A549 (cell line): ENCODE results near the gene F10.

DNA sequence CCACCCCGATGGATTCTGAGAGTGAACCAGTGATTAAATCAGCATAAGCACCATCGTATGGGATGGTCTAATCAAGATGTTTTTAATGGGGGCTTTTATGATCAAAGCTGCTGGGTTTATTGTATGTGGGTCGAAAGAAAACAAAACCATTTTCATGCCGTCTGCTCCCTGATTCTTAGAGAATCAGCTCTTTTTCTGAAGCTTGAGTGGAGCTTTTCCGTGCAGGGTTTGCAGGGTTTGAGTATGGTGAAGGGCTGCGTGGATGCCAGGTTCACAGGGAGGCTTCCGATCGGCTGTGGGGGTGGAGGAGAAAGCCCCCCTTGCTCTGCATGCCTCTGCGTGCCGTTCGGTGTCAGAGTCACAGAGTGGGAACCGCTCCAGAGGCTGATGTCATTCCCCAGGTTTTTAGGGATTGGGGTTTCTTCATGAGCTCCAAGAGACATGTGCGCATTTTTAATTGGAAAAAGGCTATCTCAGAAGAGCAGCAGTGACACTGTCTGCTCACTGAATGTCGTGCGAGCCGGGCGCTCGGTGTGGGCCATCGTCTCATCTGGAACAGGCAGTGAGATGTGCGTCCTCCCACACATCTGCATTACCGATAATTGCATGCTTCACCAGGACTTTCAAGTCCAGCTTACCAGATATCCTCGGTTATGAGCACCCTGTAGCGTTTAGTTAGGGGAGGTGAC lies 1.5 kb downstream of the MCF2L start:
- PRO-cap: no peak
CAGE:
- cytosol, long polyA plus RNA: no peak
- long polyA plus RNA: no peak
- nucleus, long polyA plus RNA: no peak

- PRO-cap: no peak
CAGE:
- cytosol, long polyA plus RNA: no peak
- long polyA plus RNA: no peak
- nucleus, long polyA plus RNA: no peak
These were observed 14.5 kb downstream of the MCF2L start for GRCh38 chr13:112983332-112984111.

DNA sequence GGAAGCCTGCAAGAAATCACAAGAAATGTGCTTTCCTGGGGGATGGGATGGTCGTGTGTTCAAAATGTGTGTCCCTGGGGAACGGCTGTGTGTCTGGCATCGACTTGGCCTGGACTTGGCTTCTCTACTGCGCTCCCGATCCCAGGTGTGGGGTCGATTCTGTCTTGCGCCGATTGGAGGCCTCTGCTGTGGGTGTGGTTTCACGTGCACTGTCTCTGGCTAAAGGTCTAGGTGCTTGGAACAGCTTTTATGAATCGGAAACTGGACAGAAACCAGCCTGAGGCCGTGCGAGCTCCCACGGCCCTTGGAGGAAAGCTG lies 29.5 kb downstream of the MCF2L start:
- PRO-cap: no peak
CAGE:
- cytosol, long polyA plus RNA: no peak
- long polyA plus RNA: no peak
- nucleus, long polyA plus RNA: no peak

DNA sequence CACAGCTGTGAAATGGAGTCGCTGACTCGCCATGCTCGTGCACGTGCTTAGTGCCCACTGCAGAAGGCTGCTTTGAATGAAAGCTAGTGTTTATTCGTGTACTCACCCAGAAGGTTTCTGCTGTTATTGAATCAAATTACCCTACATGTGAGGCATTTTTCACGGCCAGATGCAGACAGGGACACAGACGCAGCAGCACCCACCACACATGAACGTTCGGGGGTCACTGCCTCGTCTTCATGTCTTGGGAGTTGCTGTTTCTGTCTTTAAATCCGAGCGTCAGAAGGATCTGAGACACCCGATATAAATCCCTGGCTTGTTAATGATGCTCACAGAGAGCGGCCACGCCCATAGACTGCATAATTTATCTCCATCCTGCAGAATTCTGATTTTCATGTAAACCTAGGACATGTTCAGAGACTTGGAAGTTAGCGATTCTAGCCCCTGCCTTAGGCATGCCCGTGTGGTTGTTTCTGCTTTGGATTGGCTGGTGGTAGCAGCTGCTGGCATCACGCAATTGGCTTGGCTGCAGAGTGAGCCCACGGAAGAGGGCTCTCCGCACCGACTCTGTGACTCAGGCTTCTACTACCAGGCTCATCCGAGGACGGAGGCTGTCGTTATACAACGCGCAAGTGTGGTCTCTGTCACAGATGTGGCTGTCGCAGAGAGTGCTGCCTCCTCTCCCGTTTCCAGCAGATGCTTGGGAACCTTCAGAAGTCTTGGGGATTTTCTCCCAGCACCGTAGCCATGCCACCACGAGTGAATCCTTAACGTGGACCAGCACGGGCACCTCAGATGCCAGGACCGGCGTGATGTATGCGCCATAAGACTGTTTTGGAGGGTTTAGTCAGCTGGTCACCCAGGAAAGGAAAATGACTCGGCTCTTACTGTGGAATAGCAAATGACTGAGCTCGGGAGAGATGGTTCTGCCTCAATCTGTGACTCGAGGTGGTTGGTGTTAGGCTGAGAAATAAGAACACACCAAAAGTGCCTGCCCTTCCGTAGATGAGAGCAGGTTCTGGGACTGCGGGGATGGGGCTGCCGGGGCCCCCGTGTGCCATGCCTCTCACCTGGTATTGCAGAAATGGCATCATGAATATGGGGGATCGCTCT lies 61.2 kb upstream of the F7 start:
- PRO-cap: no peak
CAGE:
- cytosol, long polyA plus RNA: no peak
- long polyA plus RNA: no peak
- nucleus, long polyA plus RNA: no peak

- PRO-cap: no peak
CAGE:
- cytosol, long polyA plus RNA: no peak
- long polyA plus RNA: no peak
- nucleus, long polyA plus RNA: no peak
These were observed 26.0 kb upstream of the F7 start for GRCh38 chr13:113079384-113080128.

GRCh38 chr13:113122109-113122989 lies at the start of gene F10:
TSS of gene F10 (plus strand) at chr13:113122799.
- PRO-cap: no peak
CAGE:
- cytosol, long polyA plus RNA: no peak
- long polyA plus RNA: no peak
- nucleus, long polyA plus RNA: no peak

- PRO-cap: no peak
CAGE:
- cytosol, long polyA plus RNA: no peak
- long polyA plus RNA: no peak
- nucleus, long polyA plus RNA: no peak
These were observed 15.2 kb downstream of the F10 start for GRCh38 chr13:113137587-113138407.

- PRO-cap: no peak
CAGE:
- cytosol, long polyA plus RNA: no peak
- long polyA plus RNA: no peak
- nucleus, long polyA plus RNA: no peak
These were observed 6.7 kb upstream of the PROZ start for GRCh38 chr13:113151701-113152201.

DNA sequence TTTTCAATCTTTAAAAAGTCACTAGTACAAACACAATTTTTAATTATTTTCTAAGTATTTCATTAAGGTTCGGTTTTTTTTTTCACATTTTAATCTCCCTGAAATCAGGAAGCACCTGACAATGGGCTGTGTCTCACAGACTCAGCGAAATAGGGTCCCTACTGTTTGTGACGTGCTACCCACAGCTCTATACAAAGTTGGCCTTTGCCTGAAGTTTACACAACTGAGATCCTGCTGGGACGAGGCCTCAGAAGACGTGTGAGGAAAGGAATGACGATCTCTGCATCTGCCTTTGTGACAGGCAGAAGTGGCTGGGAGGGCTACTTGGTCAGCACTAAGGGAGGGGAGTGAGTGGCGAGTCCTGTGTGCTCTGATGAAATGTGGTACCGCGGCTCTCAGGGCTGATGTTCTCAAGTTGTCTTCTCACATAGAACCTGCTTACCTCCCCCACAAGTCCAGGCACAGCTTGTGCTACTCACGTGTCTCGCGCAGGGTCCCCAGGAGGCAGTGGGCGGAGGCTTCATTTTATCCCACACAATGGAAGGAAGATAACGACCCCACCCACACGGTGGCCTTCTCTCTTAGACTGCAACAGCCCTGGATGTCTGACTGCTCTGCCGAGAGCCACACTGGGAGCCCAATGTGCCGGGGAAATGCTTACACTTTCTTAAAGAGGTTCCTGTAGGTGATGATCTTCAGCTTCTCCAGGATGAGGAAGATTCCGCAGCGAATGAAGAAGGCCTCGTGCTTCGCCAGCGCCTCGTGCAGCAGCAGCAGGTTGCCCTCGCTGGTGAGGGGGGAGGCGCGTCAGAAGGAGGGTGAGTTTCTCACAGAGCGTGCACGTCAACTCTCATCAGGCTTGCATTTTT lies 21.0 kb downstream of the PROZ start:
- PRO-cap: no peak
CAGE:
- cytosol, long polyA plus RNA: no peak
- long polyA plus RNA: no peak
- nucleus, long polyA plus RNA: no peak

DNA sequence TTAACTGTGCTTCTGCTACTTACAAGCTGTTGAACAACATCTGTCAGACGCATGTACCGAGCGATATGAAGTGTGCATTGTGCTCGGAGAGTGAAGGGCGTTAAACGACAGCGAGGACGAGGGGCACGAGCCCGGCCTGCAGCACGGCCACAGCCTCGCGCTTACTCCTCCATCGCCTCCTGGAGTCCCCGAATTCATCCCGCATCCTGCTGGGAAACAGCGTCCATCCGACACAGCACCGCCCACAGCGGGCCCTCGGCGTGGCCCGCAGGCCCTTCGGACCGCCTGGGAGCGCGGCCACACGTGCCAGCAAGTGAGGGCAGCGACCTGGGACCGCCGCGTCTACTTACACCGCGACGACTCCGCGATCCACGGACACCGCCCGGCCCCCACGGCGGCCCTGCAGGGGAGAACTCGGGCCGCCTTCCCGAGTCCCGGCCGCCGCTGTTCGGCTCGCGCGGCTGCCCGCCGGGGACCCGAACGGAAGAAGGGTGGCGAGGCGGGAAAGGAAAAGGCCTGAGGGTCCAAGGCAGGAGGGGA lies 398 bp downstream of the PCID2 start:
- PRO-cap: no peak
CAGE:
- cytosol, long polyA plus RNA: no peak
- long polyA plus RNA: no peak
- nucleus, long polyA plus RNA: no peak

GRCh38 chr13:113489046-113490326 lies 1.0 kb downstream of the DCUN1D2 start:
- PRO-cap: no peak
CAGE:
- cytosol, long polyA plus RNA: no peak
- long polyA plus RNA: no peak
- nucleus, long polyA plus RNA: no peak

DNA sequence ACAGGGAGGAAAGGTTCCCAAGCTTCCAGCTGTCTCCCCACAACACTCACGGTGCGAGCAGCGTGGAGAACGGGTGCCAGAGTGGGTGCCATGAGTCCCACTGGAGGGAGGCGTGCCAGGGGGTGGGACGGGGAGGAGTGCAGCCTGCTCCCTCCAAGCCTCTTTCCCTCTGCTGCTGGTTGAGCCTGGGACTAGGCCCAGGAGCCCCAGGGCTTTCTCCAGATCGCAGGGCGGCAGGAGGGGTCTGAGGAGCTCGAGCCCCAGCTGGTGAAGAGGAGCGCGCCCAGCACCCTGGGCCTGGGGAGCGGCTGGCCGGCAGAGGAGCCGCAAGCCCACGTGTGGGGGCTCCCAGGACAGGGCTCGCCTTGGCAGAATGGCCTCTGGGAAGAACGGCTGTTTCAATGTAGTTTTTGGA lies 11.8 kb downstream of the TMCO3 start:
- PRO-cap: no peak
CAGE:
- cytosol, long polyA plus RNA: no peak
- long polyA plus RNA: no peak
- nucleus, long polyA plus RNA: no peak

DNA sequence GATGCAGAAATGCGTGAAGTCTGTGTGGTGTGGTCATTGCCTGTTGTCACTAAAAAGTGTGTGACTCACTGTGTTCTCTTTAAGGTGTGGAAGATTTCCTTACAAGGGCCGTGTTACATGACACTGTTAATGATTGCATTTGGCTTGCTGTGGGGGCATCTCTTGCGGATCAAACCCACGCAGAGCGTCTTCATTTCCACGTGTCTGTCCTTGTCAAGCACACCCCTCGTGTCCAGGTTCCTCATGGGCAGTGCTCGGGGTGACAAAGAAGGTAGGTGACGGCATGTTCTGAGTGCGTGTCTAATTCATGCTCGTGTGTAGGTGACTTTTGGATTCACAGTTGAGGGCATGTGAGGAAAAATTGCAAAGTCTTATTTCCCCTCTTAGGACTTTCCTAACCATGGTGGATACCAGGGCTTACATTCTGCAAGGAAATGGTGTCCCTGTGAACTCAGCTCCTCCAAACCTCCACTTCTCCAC lies 19.4 kb downstream of the TMCO3 start:
- PRO-cap: no peak
CAGE:
- cytosol, long polyA plus RNA: no peak
- long polyA plus RNA: no peak
- nucleus, long polyA plus RNA: no peak

DNA sequence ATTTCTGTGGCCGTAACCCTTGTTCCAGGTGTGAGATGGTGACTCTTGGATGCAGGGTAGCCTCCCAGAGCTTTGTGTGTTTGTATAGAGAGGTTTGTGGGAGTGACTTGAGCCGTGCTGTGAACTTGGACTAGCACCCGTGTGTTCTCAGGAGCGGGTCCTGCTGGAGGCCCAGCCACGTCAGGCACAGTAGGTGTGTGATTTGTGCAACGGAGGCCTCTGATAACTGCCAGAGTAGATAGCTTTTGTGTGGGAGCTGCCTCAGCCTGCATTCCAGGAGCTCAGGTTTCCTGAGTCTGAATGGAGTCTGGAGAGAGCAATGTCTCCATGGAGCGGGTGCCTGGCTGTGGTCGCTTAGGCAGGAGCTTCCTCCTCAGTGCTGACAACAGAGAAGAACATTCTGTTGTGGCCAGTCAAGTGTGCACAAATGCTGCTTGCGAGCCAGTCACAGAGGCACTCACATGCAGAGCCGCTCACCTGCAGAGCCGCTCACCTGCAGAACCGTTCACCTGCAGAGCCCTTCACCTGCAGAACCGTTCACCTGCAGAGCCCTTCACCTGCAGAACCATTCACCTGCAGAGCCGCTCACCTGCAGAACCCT lies 32.5 kb downstream of the TFDP1 start:
- PRO-cap: no peak
CAGE:
- cytosol, long polyA plus RNA: no peak
- long polyA plus RNA: no peak
- nucleus, long polyA plus RNA: no peak

- PRO-cap: no peak
CAGE:
- cytosol, long polyA plus RNA: no peak
- long polyA plus RNA: no peak
- nucleus, long polyA plus RNA: no peak
These were observed 31.7 kb downstream of the ATP4B start for GRCh38 chr13:113626298-113626670.

- PRO-cap: no peak
CAGE:
- cytosol, long polyA plus RNA: no peak
- long polyA plus RNA: no peak
- nucleus, long polyA plus RNA: no peak
These were observed 3.3 kb downstream of the GRK1 start for GRCh38 chr13:113670225-113670718.

GRCh38 chr13:113741819-113742514 lies 17.1 kb upstream of the TMEM255B start:
- PRO-cap: no peak
CAGE:
- cytosol, long polyA plus RNA: no peak
- long polyA plus RNA: no peak
- nucleus, long polyA plus RNA: no peak

- PRO-cap: no peak
CAGE:
- cytosol, long polyA plus RNA: no peak
- long polyA plus RNA: no peak
- nucleus, long polyA plus RNA: no peak
These were observed 41.9 kb downstream of the GAS6 start for GRCh38 chr13:113821879-113822439.

DNA sequence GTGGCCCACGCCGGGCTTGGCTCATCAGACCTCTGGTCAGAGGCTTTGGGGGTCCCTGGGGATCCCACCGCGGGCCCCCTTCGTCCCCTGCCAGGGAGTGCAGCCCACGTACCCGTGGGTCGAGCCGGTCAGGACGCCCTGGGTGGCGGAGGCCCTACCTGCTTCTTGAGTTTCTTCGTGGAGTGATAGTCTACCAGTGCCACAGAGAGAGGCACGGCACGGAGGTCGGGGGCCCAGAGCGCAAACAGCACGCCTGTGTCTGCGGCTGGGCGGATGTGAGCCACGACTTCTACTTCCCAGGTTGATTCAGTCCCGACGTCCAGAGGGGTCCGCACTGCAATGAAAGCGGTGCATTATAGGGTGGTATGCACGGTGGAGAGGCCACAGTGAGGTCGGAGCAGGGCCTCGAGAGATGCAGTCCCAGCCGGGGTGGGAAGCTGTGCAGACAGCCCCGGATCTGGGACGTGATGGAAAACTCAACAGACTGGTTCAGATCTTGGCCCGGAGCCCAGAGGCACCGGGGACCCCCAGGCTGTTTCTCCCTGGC lies 40.6 kb downstream of the GAS6 start:
- PRO-cap: no peak
CAGE:
- cytosol, long polyA plus RNA: no peak
- long polyA plus RNA: no peak
- nucleus, long polyA plus RNA: no peak

- PRO-cap: no peak
CAGE:
- cytosol, long polyA plus RNA: no peak
- long polyA plus RNA: no peak
- nucleus, long polyA plus RNA: no peak
These were observed 22.2 kb downstream of the GAS6 start for GRCh38 chr13:113841573-113842235.